Metastatic Liver Carcinoma in the Adrenal Gland (tissue), 2 donors: ENCODE results near the genes OPN4 and PAPSS2.

GRCh38 chr10:86654393-86654866 lies at the start of gene OPN4:
OPN4 (plus strand) TSS chr10:86654547.
- PRO-cap, 2 experiments = no peak in any of the 2 experiments

DNA sequence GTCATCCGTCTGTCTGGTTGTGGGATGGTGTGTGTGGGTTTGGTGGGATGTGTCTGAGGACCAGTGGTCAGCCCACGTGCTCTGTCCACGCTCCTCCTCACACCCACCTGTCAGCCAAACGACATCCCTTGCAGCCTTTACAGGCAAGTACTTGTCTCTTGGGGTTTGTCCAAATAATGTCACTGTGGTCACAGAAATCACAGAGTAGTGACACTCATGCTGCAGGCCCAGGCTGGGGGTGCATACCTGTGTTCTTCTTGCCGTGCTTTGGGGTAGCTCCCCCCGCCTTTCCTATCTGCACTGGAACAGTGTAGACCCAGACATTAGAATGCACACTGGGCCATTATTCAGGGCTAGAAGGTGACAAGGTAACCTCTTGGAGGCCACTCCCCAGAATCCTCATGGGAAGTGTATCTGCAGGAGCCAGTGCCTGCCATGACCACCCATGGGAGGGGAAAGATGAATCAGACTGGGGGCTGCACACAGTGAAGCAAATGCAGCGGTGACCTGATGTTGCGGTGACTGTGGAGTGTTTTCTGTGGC lies 21.1 kb downstream of the LDB3 start:
- PRO-cap, 2 experiments = no peak in any of the 2 experiments

DNA sequence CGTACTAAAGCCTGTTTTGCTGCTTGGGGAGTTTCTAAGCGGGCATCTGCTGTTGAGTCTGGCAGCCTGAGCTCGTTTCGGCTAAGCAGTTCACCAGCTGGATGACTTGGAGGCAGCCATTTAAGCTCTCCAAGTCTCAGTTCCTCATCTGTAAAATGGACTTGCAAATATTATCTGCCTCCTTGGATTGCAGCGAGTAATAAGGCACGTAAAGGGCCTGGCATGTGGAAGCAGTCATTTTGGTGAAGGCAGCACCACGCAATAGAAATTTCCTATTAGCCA lies 44.0 kb downstream of the LDB3 start:
- PRO-cap, 2 experiments = no peak in any of the 2 experiments

DNA sequence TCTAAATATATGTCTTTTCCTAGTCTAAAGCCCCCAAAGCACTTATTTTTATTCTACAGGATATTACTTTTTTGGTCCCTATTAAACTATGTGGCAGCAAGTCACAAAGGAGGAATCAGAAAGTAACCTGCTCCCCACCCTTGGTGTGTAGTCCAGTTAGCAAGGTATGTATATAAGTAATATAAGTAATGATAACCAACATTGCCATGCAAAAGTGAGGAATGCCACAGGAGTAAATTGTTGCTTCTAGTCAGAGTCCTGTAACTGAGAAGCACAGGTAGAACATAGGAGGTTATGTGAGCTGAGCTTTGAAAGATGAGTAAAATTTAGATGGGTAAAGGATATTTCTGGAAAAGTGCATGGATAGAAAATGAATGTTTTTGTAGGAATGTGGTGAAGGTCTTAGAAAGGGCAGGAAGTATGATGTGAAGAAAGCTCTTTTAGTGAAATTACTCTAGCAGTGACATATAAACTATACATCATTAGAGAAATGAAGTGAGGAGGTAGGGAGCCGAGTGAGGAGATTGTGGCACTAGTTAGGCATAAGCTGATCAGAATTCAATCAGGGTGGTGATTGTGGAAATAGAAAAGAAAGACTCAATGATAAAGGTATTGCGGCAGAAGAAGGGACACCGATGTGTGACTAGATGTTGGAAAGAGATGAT lies 87.1 kb downstream of the BMPR1A start:
- PRO-cap, 2 experiments = no peak in any of the 2 experiments

- PRO-cap, 2 experiments = no peak in any of the 2 experiments
These were observed 95.2 kb downstream of the MMRN2 start for GRCh38 chr10:86862068-86862837.

DNA sequence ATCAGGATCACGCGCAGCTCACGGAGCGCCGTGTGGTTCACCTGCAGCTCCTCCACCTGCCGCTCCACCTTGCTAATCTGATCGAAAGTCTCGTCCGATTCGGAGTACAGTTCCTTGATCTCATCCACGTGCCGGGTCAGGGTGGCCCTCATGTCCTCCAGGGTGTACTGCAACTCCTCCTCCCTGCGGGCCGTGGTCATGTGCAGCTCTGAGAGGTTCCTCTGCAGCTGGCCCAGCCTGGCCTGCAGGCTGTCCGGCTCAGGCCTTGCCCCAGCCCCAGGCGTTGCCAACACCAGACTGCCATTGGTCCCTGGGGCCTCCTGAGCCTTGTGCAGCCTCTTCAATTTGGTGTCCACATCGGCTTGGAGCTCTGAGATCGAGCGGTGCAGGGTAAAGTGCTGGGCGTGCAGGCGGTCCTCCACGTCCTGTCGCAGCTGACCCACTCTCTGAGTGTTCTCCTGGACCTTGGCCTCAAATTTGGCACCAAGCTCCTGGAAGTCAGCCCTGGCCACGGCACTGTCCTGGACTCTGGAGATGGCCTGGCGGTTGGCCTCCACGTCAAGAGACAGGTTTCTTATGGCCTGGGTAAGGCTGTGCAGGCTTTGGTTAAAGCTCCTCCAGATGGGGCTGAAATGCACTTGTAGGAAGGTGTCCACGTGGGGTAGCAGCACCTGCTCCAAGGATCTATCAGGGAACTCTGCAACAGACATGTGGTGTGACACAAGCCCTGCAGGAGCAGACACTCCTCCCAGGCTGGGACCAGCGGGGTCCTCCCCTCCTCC lies 13.8 kb downstream of the MMRN2 start:
- PRO-cap, 2 experiments = peak in 2 of 2 experiments; most common minus-strand start position 436 of the sequence (in 2)

DNA sequence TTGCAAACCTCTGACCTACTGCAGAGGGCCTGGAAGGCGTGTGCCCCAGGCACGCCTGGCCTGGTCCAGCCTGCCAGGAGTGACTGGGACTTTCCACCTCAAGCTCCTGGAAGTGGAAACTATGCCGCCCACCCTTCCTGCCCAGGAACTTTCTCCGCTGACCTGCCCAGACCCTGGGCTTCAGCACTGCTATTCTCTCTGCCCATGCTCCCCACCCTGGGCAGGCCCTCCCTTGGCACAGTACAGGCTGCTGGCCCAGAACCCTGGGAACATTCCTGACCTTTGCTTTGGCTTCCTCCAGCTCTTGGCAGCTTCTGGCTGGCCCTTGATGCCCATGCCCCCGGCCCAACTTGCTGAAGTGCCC lies 3.7 kb downstream of the MMRN2 start:
- PRO-cap, 2 experiments = no peak in any of the 2 experiments

- PRO-cap, 2 experiments = no peak in any of the 2 experiments
These were observed 1.9 kb downstream of the SNCG start for GRCh38 chr10:86960119-86960891.

- PRO-cap, 2 experiments = no peak in any of the 2 experiments
These were observed 2.0 kb upstream of the ADIRF start for GRCh38 chr10:86965872-86967076.

DNA sequence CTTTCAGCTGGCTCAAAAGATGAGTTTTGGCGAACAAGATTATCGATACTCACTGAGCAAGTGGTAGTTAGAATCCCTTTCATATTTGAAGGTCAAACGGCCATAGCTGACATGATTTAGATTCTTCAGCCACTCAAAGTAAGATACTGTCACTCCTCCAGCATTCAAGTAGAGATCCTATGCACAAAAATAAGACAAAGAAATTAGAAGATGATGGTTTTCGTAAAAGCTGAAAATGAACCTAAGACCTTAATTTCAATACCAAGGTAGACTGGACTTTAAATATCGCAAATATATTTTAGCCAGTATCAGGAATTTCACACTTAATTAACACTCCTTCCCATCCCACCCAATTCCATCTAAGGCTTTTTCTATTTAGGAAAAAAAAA lies 35.6 kb downstream of the GLUD1 start:
- PRO-cap, 2 experiments = no peak in any of the 2 experiments

DNA sequence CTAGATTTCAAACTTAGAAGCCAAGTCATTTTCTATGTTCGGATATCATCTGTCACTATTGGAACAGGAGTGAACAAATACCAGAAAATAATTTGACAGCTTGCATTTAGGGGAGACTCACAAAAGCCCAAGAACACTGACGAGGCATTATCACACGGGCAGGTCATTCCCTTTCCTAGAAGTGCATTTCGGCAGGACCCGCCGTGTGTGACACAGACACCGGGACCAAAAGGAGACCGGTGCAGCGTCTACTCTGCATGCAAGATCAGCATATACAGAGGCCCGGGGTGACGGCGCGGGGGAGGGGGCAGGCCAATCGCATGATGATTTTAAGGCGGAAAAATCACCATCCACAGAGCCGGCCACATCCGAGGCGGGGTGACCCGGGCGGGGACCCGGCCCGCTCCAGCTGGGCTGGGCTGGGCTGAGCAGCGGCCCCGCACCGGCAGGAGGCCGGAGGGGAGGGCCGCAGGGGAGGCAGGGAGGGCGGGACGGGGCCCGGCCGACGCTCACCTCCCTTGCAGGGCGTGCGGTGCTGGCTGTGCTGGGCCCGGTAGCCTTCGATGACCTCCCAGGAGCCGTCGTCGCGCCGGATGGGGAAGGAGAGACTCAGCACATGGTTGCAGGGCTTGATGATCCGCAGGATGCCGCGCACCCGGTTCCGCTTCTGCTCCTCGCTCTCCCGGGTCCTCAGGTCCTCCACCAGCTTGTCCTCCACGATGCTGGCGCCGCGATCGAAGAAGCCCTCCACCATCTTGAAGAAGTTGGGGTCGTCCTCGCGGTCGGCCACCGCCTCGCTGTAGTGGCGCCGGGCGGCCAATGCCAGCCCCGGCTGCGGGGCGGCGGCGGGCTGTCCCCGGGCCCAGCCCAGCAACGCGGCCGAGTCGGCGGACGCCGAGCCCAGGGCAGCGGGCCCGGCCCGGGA lies 569 bp downstream of the GLUD1 start:
- PRO-cap, 2 experiments = peak in 2 of 2 experiments; most common plus-strand start position 277 of the sequence (in 1); most common minus-strand start position 267 of the sequence (in 1)

GRCh38 chr10:87214010-87214647 lies 11.1 kb upstream of the NUTM2A start:
- PRO-cap, 2 experiments = no peak in any of the 2 experiments

DNA sequence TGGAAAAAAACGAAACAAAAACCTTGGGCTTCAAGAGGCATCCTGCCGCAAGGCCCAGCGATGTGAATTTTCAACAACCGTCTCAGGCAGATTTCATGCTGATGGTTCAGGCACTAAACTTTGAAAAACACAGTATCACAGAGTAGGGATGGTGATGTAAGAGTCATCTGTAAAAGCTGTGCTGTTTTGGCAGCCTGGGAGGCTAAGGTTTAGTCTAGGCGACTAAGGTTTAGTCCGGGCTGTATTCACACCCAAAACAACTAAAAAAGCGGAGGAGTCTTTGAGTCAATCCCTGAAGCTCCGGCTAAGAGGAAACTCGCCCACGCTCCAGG lies 414 bp upstream of the MINPP1 start:
- PRO-cap, 2 experiments = no peak in any of the 2 experiments

DNA sequence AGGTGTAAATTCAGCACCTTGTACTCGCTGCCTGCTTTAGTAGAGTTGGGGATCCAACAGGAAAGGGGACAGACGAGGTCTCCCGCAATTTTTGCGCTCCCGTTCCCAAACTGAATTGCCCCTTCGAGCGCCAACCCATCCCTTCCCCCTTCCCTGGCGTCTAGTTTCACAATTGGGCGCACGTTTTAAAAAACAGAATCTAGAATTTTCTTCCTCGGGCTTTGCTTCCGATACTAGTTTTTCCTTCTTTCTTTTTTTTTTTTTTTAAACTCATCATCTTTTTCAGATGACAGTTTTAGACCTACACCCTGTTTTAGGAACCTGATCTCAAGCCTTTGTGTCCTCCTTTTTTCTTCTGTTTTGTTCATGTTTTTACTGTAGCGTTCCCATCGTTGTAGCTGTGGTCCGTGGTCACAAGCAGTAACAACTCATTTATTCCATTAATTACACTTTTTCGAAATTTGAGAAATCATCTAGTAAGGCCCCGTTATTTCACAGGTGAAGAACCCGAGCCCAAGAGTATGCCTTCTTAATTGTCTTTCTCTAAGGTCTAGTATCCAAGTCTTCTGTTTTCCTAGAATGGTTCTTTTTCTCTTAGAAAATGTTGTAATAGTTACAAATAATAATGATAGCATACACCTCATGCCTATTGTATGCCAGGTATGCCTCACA lies 1.2 kb downstream of the MINPP1 start:
- PRO-cap, 2 experiments = peak in 2 of 2 experiments; most common minus-strand start position 117 of the sequence (in 2)

DNA sequence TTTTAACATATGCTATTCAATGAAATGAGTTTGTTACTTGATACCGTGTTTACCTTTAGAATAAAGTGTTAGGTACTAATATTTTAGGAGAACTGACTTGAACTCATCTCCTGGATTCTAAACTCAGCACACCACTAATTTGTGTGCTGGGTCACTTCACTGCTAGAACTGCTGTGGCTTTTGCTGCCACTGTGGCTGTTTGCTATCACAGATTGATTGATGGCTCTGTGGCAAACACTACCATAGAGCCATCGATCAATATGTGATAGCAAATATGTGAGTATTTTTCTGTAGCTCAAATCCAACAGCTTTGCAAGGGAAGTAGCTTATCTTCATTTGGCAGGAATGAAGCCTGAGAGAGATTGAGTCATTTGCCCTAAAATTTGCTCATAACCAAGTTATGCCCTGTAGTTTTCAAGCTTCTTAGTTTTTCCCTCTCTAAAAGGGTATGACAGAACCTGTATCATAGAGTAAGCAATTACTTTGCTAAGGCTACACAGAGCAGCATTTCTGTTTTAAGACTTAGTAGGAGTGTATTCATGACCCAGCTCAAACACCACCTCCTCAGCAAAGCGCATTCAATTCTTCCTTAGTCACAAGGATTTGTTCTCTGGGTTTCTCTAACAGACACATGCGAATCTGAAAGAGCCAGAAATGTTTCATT lies 43.1 kb downstream of the MINPP1 start:
- PRO-cap, 2 experiments = peak in 1 of 2 experiments; most common minus-strand start position 173 of the sequence (in 1)

DNA sequence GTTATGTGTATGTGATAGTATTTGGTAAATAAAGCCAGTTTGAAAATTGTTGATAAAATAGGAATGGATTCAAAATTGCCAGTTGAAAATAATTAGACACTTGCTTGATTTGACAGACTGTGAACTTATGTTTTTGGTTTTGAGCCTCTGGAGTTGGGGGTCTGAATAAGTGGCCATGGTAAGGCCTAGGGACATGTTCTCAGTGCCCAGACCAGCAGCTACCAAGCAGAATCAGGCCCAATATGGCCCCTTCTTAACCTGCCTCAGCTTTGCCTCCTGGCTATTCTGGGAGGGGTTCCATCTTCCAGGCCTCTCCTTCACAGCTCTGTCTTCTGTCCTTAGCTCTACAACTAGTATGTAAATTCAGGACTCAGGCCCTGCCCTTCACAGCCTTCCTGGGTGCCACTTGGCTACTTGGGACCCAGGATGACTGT lies 33.4 kb upstream of the PAPSS2 start:
- PRO-cap, 2 experiments = no peak in any of the 2 experiments

DNA sequence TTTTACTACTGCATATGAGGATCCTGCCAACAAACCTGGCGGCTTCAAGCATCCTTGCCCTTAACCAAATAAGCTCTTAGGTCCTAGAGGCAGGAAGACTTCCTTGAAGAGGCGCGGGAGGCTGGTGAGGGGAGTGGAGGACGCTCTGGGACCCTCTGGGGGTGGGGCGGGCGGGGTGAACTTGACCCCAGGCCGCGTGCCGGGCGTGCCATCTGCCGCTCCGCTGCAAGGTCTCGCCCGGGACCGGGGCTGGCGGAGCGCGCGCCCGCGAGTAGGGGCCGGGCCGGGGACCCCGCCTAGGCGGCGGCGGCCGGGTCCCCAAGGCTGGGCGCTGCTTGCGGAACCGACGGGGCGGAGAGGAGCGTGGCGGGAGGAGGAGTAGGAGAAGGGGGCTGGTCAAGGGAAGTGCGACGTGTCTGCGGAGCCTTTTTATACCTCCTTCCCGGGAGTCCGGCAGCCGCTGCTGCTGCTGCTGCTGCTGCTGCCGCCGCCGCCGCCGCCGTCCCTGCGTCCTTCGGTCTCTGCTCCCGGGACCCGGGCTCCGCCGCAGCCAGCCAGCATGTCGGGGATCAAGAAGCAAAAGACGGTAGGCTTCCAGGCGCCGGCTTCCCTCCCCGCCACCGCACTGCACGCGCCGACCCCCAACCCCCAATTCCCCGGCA lies at the start of gene PAPSS2:
TSS of gene PAPSS2 (plus strand) at position 456 of the 662 bp plus-strand sequence.
- PRO-cap, 2 experiments = peak in 2 of 2 experiments; most common plus-strand start position 240 of the sequence (in 2); most common minus-strand start position 627 of the sequence (in 2)

- PRO-cap, 2 experiments = no peak in any of the 2 experiments
These were observed 2.6 kb downstream of the ATAD1 start for GRCh38 chr10:87815369-87815785.

GRCh38 chr10:87926253-87926817 lies 62.9 kb downstream of the PTEN start:
- PRO-cap, 2 experiments = no peak in any of the 2 experiments

GRCh38 chr10:87945295-87945985 lies 82.0 kb downstream of the PTEN start:
- PRO-cap, 2 experiments = no peak in any of the 2 experiments